Temporal lobe (tissue), 2 donors: Measurements from ENCODE around the gene DYNC2LI1.

- RAMPAGE, long total RNA: no peak
These were observed 15.7 kb downstream of the ZFP36L2 start for GRCh38 chr2:43210546-43211175.

DNA sequence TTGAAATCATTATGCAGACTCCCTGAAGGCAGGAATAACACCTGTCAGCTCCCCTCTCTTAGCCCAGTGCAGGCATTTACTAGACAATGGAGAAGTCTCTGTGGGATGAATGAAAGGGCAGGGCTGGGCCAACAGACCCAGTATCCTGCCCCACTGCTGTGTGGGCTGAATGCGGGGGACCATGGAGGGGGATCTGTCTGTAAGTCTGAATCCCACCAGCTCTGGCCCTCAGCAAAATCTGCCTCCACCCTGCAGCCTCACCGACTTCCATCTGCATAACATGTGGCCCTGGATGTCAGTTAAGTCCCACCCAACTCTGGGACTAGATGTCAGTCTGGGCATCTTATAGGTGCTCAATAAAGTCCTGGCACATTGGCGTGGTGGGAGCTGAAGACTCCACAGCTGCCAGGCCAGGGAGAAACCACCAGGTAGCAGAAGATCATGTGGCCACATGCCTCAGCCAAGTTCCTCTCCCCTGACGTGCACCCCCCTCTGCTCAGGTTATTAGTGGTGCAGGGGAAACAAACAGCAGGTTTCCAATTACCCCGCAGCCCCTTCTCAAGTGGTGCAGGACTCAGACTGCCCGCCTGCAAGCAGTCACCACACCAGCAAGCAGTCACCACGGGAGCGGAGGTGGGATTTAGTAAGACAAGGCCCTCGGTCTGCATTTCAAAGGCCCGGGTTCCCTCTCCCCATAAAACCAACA, 8.8 kb downstream of the ZFP36L2 start:
- RAMPAGE, long total RNA: no peak

- RAMPAGE, long total RNA: no peak
These were observed 688 bp upstream of the ZFP36L2 start for GRCh38 chr2:43226782-43227805.

DNA sequence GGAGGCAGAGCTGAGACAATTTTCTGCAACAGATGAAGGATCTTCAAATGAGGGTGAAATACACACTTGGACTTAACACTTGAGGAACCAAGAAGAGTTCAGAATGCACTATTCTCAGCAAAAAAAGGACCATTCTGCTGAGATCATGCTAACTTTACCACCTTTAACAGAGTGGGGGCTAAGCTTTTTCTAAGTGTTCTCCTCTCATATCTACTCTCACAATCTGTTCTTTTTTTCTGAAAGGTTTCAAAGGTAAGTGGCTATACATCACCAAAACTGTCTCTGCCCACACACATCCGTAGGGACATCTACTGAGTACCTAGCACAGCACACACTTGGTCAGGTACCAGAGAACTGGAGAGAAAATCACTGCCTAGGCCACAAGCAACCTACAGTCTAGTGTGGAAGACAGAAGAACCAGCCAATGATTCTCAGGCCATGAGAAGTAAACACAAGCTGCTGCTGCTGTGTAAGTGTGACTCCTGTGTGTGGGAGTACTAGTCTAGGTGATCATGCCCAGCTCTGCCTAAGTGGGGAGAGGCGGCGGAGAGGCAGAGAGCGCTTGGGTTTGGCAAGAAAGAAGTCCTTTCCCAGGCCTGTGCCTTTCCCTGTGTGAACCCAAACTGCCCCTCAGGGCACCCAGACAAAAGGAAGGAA, 176.0 kb upstream of the ZFP36L2 start:
- RAMPAGE, long total RNA: no peak

GRCh38 chr2:43408095-43408559, 181.7 kb upstream of the ZFP36L2 start:
- RAMPAGE, long total RNA: no peak

DNA sequence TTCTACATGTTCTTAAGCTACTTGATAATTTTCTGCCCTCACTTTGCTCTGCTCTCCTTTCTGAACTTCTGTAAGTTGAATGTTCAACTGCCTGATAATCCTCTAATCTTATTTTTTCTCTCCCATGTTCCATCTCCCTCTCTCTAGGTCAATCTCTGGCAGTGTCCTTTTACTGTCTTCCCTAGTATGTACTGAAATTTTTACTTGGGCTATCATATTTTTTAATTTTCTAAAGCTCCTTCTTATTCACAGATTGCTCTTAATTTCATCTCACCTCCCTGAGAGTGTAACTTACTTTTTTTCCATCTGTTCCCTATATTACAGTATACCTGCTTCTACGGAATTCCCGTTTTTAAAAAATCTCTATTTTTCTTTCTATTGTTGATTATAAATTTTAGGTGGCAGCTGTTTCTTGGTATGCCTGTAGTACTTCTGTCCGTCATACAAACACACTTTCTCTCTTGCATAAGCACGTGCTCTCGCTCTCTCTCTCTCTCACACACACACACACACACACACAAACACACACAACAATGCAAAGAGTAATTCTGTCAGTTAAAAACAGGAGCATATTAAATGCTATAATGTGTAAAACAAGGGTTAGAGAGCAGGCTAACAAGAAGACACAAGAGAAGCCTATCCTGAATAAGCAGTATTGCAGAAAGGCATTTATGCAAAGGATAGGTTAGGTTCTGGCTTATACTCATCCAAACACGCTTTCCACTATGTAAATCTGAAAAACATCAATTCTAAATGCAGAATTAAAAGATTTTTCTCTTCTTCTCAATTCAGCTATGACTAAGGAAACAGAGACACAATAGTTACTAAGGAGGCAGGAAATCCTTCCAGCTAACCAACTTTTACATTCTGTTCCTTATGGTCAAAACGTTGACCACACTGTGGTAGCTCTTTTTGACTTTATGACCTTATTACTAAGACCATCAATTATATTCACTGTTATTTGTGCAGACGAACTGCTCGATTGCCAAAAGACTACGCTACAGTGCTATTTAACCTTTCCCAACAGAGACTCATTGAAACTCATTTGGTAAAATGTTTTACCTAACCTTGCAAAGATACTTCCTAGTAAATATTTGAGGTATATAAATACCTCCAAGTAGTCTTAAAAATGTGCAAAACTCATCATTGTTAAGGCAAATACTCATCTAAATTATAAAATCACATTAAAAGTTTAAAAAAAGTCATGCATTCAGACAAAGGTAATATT, 140.4 kb downstream of the THADA start:
- RAMPAGE, long total RNA: no peak

- RAMPAGE, long total RNA: no peak
These were observed 125.9 kb downstream of the THADA start for GRCh38 chr2:43469673-43470550.

- RAMPAGE, long total RNA: start-site peak on the plus strand at chr2:43774055-43774091, 322 and 224 reads in 2 replicates
These were observed at the start of gene DYNC2LI1 for GRCh38 chr2:43773667-43774659. TSS of gene DYNC2LI1 (plus strand) at chr2:43774039.

DNA sequence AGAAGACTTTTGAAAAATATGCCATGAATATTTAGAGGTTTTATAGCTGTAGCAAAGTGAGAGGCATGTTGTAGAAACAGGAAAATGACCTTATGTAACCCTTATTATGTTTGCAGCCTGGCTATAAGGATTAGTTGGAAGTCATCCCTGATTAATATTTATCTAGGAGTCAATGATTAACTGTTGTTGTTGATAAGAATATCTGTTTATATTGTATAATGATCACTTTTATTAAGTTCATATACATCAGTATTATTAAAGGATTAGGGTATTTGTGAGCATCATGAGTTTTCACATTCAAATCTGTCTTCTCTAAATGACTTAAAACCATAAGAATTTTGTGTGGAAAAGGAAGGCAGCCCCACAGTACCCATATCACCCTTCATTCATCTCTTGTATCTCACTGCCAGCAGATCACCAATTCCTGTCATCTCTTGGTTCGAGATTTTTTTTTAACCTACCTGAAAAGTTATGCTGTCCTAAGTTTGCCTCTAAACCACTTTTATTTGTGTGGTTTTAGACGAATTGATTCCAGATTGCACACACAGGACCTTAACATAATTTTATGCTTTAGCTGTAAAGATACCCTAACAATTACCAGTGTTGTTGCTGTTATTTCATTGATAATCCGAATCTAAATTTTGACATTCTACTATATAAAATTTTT, 32.1 kb downstream of the ABCG5 start:
- RAMPAGE, long total RNA: no peak

- RAMPAGE, long total RNA: no peak
These were observed 77.6 kb downstream of the LRPPRC start for GRCh38 chr2:43917921-43918913.

DNA sequence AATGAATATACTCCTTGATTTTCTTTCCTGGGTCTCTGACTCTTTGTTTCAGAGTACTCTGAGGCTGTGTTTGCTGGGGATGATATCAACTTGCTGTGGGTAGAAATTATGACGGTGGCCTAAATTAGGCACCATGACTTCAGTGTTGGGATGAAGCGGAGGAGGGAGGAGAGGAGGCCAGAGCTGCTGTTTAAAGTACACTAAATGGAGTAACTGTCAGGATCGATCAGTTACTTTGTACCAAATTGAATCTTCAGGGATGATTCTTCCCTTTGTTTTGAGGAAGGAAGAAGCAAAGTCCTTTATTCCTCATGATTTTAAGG, 65.4 kb upstream of the PPM1B start:
- RAMPAGE, long total RNA: no peak

DNA sequence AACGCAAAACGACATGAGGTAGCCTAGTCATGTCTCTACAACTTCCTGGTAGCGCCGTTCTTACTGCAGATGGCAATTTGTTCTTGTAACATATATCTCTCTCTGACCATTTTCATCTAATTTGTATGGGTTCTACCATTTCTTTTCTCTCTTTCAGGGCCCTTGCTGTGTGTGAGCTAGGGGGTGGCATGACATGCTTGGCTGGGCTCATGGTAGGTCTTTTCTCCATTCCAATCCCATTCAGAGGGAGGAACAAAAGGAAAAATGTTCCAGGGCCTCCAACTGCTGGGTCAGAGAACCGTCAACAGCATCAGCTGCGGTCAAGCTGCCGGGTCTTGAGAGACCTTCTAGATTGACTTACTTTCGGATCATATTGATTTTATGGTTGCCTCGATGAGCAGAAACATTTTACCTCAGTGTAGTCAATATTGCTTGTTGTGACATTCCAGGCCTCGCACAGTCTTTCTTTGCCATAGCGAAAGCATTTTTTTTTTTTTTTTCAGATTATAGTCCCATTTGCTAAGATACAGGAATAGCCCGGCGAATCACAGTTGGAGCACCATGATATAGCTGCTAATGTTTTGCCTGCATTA, 235.3 kb upstream of the SIX3 start:
- RAMPAGE, long total RNA: no peak

DNA sequence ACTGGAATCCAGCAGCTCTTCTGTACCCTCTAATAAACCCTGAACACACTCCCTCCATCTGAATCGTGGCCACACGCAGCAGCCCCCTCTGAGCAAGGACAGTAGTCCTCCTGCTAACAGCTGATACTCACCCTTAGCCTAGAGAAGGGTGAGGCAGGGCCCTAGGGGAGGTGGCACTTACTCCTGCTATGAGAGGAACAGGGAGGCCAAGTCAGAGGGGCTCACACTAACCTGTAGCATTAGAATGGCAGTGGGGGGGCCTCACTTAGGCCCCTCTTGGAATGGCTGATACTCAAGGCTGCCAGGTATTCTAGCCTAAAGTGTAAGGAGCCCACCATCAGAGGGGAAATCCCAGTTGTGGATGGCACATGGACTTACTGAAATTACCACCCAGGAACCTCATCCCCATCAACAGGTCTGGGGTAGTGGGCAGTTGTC, 185.8 kb upstream of the SIX3 start:
- RAMPAGE, long total RNA: no peak

GRCh38 chr2:45257237-45257791, 248.1 kb upstream of the SIX2 start:
- RAMPAGE, long total RNA: no peak

DNA sequence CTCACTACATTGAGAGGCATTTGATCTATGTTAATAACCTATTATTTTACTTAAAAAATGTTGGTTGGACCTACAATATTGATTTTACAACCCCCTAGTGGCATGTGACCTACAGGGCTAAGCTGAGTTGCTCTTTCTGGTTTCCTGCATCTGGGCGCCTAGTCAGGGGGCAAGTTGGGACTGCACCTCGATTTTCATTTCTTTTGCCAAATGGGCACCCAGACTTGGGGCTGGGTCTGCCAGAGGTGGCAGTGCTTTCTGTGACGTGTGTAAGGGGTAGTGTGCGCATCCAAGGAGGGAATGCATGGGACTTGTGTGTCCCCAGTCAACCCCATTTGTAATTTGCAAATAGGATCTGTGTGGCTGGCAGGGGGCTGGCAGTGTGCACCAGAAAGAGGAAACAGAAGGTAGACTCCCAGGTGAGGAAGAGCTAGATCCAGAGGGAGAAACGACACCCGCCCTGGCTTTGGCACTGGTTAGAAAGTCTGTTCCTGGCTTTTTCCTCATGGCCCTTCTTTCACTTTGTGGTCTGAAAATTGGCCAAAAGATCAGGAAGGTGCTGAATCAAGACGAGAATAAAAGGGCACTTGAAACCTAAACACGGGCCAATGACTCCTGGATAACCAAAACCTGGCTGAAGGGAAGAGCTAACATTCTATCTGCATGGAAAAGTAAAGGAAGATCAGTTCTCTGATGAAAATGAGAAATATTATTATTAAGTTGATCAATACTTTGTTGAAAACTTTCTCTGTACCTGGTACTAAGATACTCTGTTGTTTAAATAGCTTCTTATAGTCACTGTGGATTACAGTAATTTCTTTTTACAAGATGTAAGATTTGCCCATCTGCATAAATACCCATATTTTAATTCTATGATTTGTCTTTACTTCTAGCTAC, 33.3 kb downstream of the PRKCE start:
- RAMPAGE, long total RNA: no peak

DNA sequence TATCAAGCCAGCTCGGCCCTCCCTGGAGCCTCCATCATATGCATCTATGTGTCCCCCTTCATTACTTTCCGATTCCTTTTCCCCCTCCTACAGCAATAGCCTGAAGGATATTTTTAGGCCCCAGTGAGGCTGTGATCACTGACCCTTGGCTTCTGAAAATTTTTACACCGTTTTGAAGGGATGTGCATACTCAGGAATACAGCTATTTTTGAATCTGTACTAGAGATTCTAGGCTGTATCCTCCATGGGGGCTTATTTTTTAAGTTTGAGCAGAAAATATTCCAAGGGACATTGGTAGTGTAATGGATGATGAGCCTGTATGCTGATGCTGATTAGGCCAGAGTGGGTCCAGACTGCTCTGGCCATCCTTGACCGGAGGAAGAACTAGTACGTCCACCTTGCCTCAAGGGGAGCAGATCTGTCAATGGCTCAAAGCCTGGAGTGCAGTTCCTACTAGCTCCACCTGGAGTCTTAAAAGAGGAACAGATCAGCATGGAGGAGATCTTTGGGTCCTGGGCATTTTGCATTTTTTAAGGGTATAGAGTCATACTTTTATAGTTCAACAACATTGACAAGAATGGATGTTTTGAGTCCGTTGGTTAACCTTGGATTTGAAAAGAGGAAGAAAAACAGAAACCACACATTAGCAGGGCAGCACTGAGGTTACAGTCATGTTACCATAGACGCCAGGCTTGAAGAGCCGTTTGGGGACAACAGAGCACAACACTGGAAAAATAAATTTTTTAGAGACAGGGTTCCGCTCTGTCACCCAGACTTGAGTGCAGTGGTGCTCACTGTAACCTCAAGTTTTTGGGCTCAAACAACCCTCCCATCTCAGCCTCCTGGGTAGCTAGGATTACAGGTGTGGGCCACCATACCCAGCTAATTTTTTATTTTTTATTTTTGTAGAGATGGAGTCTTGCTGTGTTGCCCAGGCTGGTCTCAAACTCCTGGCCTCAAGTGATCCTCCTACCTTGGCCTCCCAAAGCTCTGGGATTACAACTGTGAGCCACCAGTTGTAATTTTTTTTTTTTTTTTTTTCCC, 78.3 kb downstream of the PRKCE start:
- RAMPAGE, long total RNA: no peak

- RAMPAGE, long total RNA: no peak
These were observed 90.0 kb downstream of the PRKCE start for GRCh38 chr2:45741382-45741998.

DNA sequence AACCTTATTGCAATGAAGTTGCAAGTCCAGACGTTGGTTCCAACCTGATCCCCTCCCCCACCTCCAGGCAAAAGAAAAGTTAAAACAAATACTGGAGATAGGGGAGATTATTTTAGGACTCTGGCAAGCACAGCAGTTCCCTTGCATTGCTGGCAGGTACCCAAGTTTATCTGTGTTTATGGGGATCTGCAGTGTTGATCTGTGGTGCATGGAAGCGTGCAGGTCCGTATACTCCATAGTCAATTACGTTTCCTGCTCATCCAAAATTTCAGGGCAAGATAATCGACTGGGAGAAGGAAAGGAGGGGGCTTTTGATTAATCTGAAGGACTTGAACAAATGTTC, 114.5 kb downstream of the PRKCE start:
- RAMPAGE, long total RNA: no peak

- RAMPAGE, long total RNA: no peak
These were observed 261.4 kb upstream of the EPAS1 start for GRCh38 chr2:46035590-46036524.

- RAMPAGE, long total RNA: no peak
These were observed 255.0 kb upstream of the EPAS1 start for GRCh38 chr2:46041964-46042764.